Heart left ventricle (tissue), 7 donors: ENCODE results near the genes TTYH3 and CARD11.

- PRO-cap, 6 experiments = no peak in any of the 6 experiments
- RAMPAGE, long total RNA, 2 experiments = no peak in any of the 2 experiments
- RRBS = no CpG with 5 or more reads among the region's 6 CpGs
Observed at GRCh38 chr7:2469437-2469853, 6.8 kb downstream of the GRIFIN start.

DNA sequence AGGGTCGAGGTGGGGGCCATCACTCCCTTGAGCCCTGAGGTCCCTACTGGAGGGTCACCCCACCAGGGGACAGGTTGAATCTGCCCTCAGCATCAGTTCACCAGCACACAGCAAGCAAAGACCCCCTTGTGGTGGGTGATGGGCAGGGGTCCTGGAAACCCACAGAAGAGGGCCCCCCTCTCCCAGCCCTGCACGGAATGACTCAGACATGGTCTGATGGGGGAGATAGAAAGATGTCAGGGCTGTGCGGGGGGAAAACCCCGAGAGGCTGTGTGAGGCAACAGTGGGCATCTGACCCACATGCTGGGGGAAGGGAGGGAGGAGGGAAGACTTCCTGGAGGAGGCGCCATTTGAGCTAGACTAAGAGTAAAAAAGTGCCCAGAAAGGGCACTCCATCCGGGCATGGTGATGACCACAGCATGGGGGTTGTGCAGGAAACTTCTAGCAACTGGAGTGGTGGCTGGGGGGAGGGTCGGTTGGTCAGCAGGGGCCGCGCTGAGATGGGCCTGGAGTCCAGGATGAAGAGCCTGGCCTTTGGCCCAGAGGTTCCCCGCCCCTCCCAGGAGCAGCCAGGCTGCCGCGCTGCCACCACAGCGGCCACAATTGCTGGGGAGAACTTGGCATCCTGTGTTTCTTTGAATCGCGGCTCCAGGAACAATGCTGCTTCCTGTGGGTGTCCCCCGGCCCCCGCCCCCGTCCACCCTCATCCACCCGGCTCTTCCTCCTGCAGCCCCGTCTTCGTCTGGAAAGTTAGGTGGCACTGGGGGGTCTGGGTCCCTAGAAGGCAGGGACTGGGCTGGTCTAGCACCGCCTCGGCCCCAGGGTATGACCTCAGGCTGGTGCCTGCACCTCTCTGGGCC is 2.5 kb downstream of the LFNG start:
- PRO-cap, 6 experiments = peak in 2 of 6 experiments; most common plus-strand start position 600 of the sequence (in 1); most common minus-strand start position 605 of the sequence (in 2)
- RAMPAGE, long total RNA, 2 experiments = no peak in any of the 2 experiments
- RRBS = no CpG with 5 or more reads among the region's 23 CpGs

DNA sequence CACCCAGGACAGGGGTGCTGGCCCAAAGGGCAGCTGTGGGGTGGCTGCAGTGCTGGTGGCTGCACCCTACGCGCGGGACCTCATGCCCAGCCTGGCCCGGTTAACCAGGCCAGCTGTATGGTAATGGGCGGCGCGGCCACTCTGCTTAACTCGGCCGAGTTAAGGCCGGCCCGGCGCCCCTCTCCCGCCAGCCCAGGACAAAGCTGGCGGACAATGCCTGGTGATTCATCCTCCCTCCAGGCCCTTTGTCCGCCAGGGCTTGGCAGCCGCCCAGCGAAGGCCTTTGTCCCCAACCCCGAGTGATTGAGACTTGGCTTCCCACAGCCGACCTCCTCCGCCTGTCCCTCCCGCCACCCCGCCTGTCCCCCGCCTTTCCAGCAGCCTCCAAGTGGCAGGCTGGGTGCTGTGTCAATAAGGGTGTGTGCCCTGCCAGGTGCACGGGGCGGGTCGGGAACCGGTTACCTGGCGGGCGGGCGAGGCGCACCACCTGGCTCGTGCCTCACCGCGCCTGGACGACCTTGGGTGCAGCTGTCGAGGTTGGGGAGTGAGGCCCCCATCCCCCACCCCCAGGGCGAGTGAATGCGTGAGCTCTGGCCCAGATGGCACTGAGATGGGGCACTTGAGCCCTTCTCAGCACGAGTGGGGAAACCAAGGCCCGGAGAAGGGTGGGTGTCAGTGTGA is 4.5 kb downstream of the LFNG start:
- PRO-cap, 6 experiments = peak in 4 of 6 experiments; most common minus-strand start position 119 of the sequence (in 4)
- RAMPAGE, long total RNA, 2 experiments = no peak in any of the 2 experiments
- RRBS = 22% methylated on average over 8 of the region's 40 CpGs

GRCh38 chr7:2525951-2527114 is 6.8 kb downstream of the LFNG start:
- PRO-cap, 6 experiments = no peak in any of the 6 experiments
- RAMPAGE, long total RNA, 2 experiments = no peak in any of the 2 experiments
- RRBS = 98% methylated on average over 3 of the region's 49 CpGs

DNA sequence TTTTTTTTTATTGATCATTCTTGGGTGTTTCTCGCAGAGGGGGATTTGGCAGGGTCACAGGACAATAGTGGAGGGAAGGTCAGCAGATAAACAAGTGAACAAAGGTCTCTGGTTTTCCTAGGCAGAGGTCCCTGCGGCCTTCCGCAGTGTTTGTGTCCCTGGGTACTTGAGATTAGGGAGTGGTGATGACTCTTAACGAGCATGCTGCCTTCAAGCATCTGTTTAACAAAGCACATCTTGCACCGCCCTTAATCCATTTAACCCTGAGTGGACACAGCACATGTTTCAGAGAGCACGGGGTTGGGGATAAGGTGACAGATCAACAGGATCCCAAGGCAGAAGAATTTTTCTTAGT is 13.9 kb downstream of the LFNG start:
- PRO-cap, 6 experiments = no peak in any of the 6 experiments
- RAMPAGE, long total RNA, 2 experiments = no peak in any of the 2 experiments
- RRBS = no CpG with 5 or more reads among the region's 6 CpGs

DNA sequence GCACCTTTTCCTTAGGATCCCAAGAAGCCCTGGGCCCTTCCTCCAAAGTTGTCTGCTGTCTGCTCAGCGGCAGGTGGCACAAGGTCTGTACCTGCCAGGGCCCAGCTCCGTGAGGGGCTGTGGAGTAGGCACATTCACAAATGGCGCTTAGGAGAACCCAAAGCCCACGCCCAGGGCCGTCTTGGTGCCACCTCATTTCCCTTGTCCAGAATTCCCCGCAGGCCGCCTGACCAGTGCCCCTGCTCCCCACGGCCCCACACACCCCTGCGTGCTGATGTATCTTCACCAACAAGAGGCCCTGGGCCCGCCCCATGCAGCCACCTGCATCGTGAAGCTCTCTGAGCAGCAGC is 14.8 kb downstream of the BRAT1 start:
- PRO-cap, 6 experiments = no peak in any of the 6 experiments
- RAMPAGE, long total RNA, 2 experiments = no peak in any of the 2 experiments
- RRBS = no CpG with 5 or more reads among the region's 11 CpGs

DNA sequence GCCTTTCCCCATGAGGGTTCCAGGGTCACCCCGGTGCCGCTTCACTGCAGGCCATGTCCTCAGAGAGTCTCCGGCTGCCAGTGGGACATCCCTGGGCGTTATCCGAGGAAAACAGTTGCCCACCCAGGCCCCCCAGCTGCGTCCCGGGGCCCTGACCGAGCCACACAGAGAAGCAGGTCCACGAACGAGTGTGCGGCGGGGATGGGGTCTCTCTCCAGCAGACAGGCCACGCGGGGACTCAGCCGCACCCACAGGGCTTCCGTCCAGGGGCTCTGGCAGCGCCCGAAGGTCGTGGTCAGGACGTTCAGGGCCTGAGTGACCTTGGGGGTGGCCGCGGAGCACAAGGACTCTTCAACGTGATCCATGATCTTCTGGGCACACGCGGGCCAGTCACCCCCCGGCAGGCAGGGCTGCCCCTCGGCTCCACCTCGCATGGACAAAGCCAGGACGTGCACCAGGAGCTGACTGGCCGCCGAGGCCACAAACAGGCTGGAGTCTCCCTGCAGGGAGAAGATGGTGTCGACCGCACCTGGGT is 11.8 kb downstream of the BRAT1 start:
- PRO-cap, 6 experiments = no peak in any of the 6 experiments
- RAMPAGE, long total RNA, 2 experiments = no peak in any of the 2 experiments
- RRBS = 93% methylated on average over 7 of the region's 33 CpGs

DNA sequence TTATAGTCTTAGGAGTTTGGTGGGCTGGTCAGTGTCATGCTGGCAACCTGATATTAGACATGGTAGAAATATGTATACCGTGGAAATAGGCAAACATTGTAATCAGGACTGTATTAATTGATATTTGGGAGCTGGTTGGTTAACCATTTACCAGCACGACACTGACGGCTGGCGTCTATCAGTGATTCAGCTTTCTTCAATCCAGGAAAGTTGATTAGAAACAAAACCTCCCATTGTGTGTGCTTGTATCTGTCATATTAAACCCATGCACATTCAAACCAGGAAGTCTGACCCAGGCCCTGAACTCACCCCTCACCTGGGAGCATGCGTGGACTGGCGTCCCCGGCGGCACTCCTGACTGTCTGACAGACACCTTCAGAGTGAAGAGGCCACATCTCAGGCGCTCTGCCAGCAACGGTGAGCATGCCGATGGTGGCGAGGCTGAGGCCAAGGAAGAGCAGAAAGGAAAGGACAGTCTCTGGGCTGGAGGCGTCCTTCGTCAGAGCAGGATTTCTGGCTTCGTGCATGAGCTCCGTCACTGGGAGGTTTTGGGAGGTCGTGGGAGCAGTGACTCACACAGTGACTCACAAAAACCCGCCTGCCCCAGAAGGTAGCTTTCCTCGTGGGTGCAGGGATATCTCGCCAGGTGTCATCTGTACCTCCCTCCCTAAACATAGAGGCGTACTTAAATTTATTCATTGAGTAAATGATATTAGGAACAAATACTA is 13.3 kb downstream of the IQCE start:
- PRO-cap, 6 experiments = no peak in any of the 6 experiments
- RAMPAGE, long total RNA, 2 experiments = no peak in any of the 2 experiments
- RRBS = no CpG with 5 or more reads among the region's 21 CpGs

GRCh38 chr7:2595698-2596233 is 36.0 kb upstream of the TTYH3 start:
- PRO-cap, 6 experiments = no peak in any of the 6 experiments
- RAMPAGE, long total RNA, 2 experiments = no peak in any of the 2 experiments
- RRBS = 80% methylated on average over 4 of the region's 17 CpGs

DNA sequence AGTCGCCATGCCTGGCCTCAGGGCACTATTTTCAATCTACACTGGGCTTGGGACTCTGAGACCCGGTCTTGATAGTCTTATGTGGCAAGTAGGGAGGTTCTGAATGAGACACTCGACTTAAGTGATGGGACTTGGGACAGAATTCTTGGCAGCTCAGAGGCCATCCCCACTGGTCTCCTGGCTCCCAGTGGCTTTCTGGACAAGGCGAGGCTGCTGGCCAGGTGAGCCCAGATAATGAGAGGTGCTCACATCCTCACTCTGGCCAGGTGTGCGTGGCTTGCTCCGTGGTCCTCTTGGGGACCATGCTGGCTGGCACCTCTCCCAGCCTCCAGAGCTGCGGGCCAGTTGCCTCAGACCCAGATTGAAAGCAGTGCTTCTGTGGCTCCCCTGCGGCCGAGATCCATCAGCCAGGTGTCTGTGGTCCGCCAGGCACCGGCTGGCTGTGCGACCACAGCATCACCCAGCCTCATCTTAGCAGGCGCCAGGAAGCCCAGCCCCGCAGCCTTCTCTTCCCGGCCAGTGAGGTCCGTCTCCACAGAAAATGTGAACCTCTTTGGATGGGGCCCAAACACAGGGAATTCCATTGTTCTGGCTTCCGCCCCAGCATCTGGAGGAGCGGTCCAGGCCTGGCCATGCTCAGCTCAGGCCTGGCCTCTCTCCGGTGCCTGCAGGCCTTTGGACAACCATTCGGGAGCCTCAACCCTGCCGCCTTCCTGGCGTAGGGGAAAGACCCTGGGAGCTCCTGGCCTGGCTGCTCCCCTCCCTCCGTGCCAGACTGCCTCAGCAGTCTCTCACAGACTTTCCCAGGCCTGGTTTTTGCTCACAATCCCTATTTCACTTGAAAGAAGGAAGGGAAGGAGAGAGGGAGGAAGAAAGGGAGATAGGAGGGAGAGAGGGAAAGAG is 5.2 kb upstream of the TTYH3 start:
- PRO-cap, 6 experiments = peak in 2 of 6 experiments; most common plus-strand start position 682 of the sequence (in 1); most common minus-strand start position 294 of the sequence (in 1)
- RAMPAGE, long total RNA, 2 experiments = no peak in any of the 2 experiments
- RRBS = 8% methylated on average over 5 of the region's 23 CpGs

GRCh38 chr7:2631748-2632368 is at the start of gene TTYH3:
TTYH3 (plus strand) TSS chr7:2631986.
- PRO-cap, 6 experiments = peak in 6 of 6 experiments; most common plus-strand start chr7:2631959 (in 6)
- RAMPAGE, long total RNA, 2 experiments = no peak in any of the 2 experiments
- RRBS = 1% methylated on average over 40 of the region's 77 CpGs

DNA sequence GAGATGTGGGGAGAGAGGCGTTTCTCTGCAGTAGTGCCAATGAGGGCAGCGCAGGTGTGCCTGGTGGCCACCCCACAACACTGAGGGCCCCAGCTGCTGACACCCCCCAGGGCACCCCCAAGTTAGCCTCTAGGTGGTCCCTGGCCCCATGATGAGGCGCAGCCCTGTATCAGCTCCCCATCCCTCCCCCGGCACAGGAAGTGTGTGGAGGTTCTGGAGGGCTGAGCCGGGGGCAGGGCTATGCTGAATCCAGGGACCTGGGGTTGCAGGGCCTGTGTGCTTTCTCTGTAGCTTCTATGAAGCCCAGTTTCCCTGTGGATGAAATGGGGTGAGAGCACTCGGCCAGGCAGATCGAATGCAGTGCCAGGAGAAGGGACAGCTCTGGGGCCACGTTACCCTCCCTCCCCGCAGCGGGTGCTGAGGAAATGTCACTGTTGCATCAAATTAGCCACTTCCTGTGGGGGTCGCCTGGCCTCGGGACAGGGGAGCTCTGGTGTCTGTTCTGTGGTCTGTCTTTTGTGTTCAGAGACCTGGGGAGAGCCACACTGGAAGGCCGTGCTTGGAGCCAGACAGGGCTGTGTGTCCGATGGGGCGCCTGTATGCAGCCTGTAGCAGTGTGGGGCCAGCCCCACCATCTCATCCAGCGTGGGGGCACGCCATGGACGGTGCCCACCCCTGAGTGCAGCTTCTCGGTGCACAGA is 13.4 kb downstream of the TTYH3 start:
- PRO-cap, 6 experiments = peak in 1 of 6 experiments; most common plus-strand start position 521 of the sequence (in 1)
- RAMPAGE, long total RNA, 2 experiments = no peak in any of the 2 experiments
- RRBS = no CpG with 5 or more reads among the region's 19 CpGs

- PRO-cap, 6 experiments = no peak in any of the 6 experiments
- RAMPAGE, long total RNA, 2 experiments = no peak in any of the 2 experiments
- RRBS = no CpG with 5 or more reads among the region's 7 CpGs
Observed at GRCh38 chr7:2653919-2654309, 22.1 kb downstream of the TTYH3 start.

DNA sequence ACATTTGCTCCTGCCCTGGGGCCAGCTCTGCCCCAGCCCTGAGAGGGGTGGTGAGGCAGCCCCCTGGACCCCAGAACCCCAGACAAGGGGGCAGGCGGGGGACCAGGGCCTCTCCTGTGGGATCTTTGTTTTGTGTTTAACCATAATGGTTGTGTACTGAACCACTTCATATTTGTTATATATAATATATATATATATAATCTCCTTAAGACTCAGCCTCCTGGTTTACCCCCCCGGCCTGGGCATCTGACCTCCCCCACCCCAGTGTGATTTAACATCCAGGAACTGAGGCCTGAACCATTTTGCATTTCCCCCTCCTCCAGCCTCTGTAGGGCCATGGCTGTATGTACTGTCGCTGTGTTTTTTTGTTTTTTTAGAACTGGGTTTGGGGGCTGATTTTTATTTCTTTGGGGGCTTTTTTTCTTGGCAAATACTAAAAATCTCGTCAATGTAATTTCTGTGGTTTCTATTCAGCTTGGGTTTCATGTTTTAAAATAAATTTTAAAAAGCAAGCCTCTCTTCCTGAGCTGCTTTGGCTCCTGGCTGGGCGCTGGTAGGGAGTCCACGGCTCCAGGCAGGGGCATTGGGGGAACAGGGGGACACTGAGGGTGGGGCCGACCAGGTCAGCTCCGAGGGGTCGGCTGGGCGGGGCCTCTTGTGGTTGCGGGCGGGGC is 23.6 kb upstream of the AMZ1 start:
- PRO-cap, 6 experiments = no peak in any of the 6 experiments
- RAMPAGE, long total RNA, 2 experiments = no peak in any of the 2 experiments
- RRBS = no CpG with 5 or more reads among the region's 12 CpGs

GRCh38 chr7:2759801-2760363 is 71.9 kb downstream of the AMZ1 start:
- PRO-cap, 6 experiments = peak in 4 of 6 experiments; most common plus-strand start chr7:2760219 (in 4); most common minus-strand start chr7:2759921 (in 4)
- RAMPAGE, long total RNA, 2 experiments = no peak in any of the 2 experiments
- RRBS = no CpG with 5 or more reads among the region's 18 CpGs

- PRO-cap, 6 experiments = peak in 2 of 6 experiments; most common plus-strand start chr7:2796623 (in 1); most common minus-strand start chr7:2796517 (in 2)
- RAMPAGE, long total RNA, 2 experiments = no peak in any of the 2 experiments
- RRBS = no CpG with 5 or more reads among the region's 16 CpGs
Observed at GRCh38 chr7:2796144-2797161, 47.7 kb downstream of the GNA12 start.

GRCh38 chr7:2811937-2812608 is 32.0 kb downstream of the GNA12 start:
- PRO-cap, 6 experiments = no peak in any of the 6 experiments
- RAMPAGE, long total RNA, 2 experiments = no peak in any of the 2 experiments
- RRBS = no CpG with 5 or more reads among the region's 15 CpGs

GRCh38 chr7:3043514-3044208 is at the start of gene CARD11:
CARD11 (minus strand) TSS chr7:3043867.
- PRO-cap, 6 experiments = no peak in any of the 6 experiments
- RAMPAGE, long total RNA, 2 experiments = no peak in any of the 2 experiments
- RRBS = 7% methylated on average over 11 of the region's 46 CpGs

DNA sequence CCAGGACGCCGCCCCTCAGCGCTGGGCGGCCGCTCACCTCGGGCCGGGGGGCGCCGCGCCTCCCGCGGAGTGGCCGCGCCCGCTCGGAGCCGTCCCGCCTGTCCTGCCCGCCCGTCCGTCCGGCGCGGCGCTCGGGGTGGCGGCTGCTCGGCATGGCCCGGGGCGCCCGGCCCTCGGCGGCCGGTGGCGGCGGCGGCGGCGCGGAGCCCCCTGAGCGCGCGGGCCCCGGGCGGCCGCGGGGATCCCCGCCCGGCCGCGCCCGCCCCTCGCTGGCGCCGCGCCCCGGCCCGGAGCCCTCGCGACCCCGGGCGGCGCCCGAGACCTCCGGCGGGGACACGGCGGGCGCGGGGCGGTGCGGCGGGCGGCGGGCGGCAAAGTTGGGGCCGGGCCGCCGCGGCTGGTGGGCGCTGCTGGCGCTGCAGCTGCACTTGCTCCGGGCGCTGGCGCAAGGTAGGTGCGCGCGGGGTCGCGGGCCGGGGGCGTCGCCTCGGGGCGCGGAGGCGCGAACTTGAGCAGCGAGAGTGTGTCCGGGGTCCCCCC is 453 bp downstream of the SDK1 start:
- PRO-cap, 6 experiments = no peak in any of the 6 experiments
- RAMPAGE, long total RNA, 2 experiments = no peak in any of the 2 experiments
- RRBS = 2% methylated on average over 72 of the region's 100 CpGs

DNA sequence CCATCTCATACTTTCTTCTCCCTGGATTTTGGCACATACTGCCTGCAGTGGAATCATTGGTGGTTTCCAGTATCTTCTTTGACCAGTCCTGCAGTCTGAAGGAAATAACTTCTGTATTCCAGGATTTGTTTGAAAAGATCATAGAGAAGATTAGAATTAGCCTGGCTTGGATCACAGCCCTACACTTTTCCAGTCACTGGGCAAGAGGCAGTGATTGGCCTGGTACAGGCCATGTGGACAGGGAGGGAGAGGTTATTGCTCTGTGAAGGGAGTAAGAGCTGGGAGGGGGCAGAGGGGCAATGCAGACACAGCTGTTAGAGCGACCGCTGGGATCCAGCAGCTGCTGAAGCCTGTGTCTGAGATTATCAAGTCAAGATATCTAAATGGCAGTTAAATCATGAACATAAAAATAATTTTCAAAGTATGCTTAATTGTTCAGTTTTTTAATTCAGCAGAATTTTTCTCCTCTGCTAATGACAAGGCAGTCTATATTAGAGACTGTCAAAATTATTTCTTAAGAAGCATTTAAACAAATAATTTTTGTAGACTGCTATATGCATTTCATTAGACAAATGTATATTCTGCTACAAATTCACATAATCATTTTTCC is 257.4 kb downstream of the SDK1 start:
- PRO-cap, 6 experiments = no peak in any of the 6 experiments
- RAMPAGE, long total RNA, 2 experiments = no peak in any of the 2 experiments
- RRBS = no CpG with 5 or more reads among the region's 2 CpGs